Cardiac atrium fibroblast (primary cell): ENCODE measurements around a stretch of chr10.

- RAMPAGE, long total RNA = no peak
Measured at GRCh38 chr10:92483381-92483714, 90.5 kb downstream of the IDE start.

DNA sequence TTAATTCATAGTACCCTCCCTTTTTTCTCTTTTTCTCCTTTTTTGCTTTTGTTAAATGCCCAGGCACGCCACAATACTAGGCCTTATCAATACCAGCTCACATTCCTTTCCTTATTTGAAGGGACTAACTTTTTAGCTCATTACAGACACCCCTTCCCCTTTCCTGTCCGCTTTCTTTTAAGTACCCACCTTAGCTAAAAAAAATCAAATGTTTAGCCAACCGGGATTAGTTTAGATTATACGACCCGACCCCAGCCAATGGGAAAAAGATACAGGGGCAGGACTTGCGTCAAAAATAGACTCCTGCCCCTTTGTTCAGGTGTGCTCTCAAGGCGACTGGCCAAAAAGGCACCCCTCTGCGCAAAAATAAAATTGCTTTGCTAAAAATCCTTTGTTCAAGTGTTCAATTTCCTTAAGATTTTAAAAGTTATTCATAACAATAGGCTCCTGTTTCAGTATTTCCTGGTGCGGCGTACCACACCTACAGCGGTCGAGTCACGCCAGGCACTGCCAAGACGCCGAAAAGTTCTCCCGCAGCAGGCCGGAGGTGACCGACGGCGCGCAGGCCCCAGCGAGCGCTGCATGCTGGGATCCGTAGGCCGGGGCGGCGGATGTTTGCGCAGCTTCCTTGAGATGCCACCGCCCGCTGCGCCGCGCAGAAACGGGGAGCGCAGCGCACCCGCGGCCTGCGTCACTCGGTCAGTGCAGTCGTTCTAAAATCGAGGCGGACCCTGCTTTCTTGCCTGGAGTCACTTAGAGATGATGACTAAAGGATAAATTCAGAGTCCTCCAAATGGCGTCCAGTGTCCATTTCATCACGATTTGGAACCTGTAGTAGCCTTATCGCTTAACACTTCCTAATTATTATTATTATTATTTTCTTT is 1.6 kb upstream of the KIF11 start:
- RAMPAGE, long total RNA = no peak

DNA sequence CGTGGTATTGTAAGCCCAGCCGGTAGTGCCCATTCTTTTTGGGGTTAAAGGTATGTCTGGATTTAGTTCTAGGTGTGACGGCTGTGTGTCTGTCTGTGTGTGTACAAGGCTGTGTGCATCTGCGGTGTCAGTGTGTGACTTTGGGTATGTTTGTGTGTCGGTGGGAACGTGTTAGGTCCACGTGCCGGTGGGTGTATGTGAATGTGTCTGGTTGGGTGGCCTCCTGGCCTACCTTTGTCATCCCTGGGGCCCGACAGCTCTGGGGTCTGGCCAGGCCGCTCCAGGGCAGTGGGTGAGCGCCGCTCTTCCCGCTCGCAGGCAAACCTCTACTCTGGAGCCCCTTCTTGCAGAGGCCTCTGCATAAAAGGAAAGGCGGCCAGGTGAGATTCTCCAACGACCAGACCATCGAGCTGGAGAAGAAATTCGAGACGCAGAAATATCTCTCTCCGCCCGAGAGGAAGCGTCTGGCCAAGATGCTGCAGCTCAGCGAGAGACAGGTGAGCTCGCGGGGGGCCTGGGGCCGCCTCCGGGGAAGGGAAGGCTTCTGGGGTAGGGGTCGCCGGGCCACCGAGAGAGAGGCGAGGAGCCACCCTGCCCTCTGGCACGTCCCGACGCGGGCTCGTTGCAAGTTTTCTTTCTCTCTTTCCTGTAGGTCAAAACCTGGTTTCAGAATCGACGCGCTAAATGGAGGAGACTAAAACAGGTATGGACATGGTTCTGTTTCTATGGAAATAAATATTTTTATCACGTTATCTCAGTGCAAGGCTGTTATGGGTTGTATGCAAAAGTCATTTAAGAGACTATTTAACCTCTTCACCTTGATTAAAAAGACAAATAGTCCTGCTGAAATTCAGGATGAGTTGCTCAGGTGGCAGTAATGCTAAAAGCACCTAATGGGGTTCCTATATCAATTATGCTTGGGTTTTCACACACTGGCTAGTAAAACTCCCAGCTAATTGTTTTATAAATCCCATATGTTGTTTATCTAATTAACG is 2.6 kb downstream of the HHEX start:
- RAMPAGE, long total RNA = no peak

DNA sequence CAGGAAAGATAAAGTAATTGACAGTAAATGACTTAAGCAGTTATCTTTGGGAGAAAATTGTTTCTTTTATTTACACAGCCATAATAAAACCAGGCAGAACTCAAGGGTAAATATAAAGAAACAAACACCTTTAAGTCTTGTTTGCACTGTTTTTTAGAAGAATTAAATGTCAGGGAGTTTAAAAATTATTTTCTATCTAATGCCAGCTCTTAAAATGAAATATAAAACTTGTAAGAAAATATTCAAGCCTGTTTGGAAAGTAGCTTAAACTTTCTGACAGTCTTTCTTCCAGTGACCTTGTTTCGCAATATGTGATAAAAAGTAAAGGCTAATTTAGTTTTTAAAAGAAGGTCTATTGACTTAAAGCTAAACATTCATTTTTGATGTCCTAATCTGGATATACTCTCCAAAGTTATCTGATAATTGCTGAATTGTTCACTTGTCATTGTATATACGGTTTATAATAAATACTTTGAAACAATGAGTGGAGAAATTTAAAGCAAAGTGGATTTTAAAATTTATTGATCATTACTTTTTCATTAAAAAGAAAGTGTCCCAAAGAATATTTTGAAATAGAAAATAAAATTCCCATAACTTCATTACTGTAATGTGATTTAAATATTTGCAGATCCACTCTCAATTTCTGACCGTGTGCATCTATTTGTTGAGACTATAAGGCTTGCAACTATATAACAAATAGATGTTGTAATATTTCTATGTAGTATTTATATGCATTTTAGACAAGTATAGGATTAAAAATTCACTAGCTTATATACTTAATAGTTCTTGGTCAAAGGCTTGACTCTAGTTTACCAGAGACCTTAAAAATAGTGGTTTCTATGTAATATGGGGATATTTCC is 3.5 kb downstream of the HHEX start:
- RAMPAGE, long total RNA = no peak

DNA sequence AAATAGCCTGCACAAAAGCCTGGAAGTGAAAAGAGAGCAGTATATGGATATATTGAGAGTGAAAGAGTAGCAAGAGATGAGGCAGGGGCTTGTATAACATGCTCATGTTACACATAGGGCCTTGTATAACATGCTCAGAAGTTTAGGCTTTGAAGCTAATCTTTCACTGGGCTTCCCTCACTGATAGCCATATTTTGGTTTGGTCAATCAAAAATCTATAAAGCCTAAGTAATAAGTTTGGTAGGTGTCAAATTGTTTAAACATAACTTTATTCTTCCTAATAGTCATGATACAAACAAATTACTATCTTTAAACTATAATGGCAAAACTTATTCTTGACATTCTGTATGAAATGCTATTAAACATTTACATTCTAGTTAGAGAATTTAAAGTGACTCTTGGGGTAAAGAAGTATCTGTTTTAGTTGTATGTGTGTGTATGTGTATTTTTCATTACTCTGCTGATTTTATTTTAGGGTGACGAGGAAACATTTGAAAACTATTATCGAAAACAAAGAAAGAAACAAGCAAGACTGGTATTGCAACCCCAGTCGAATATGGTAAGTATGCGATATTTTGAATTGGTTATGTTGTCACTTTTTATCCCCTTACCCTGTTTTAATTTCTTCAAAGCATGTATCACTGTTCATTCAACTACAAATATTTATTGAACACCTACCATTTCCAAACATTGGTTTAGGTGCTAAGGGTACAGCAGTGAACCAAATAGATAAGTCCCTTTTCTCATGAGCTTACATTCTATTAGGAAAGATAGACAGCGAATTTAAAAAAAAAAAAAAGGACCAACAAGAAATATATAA is 79.8 kb downstream of the EXOC6 start:
- RAMPAGE, long total RNA = no peak

GRCh38 chr10:93258451-93258715 is 184.7 kb downstream of the CYP26A1 start:
- RAMPAGE, long total RNA = no peak

DNA sequence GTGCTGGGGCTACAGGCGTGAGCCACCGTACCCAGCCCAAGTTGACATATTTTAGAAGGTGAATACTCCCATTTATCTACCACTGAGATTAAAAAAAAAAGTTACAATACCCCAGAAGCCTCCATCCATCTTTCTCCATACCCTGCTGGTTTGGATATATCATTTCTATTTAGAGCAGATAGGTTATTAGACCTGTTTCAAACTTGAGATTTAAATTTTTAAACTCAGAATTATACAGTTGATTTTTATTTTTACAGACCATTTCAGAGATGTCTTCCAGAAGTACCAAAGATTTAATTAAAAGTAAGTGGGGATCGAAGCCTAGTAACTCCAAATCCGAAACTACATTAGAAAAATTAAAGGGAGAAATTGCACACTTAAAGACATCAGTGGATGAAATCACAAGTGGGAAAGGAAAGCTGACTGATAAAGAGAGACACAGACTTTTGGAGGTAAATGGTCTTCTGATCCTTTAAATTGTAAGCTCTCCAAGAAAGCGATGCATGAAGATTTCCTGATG is 3.4 kb downstream of the CEP55 start:
- RAMPAGE, long total RNA = no peak

GRCh38 chr10:93567867-93568342 is 1.4 kb downstream of the FFAR4 start:
- RAMPAGE, long total RNA = no peak

GRCh38 chr10:93573103-93573392 is 6.6 kb downstream of the FFAR4 start:
- RAMPAGE, long total RNA = no peak

GRCh38 chr10:93699864-93700408 is 2.5 kb downstream of the FRA10AC1 start:
- RAMPAGE, long total RNA = no peak

DNA sequence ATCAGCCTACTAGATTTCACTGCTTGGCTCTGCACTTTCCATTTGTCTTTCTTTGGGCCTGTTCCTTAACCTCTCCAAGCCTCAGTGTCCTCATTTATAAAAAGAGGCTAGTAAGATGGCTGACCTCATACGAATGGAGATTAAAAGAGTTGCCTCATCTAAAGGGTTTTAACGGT is 679 bp downstream of the FRA10AC1 start:
- RAMPAGE, long total RNA = no peak

- RAMPAGE, long total RNA = no peak
Measured at GRCh38 chr10:93896608-93897133, 2.9 kb downstream of the SLC35G1 start.

GRCh38 chr10:94680294-94680950 is 3.1 kb upstream of the CYP2C18 start:
- RAMPAGE, long total RNA = no peak

DNA sequence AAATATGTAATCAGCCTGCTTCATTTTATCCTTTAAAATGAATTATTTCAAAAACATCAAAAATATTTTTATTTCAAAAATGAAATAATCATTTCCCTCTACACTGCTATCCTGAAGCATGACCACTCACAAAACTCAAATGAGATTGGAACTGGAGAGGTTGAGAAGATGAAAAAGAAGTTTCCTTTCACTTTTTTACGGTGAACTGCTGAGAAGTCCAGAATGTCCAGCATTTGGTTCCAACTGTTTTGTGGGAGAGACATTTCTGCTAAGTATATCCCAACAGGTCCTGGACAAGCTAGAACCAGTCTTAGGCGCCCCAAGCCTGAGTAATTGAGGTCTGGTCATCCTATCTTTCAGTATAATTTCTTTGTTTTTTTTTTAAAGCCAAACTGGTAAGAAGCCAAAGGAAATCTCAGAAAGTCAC is 15.3 kb downstream of the PDLIM1 start:
- RAMPAGE, long total RNA = no peak

GRCh38 chr10:95286606-95287230 is 4.1 kb downstream of the PDLIM1 start:
- RAMPAGE, long total RNA = no peak

- RAMPAGE, long total RNA = no peak
Measured at GRCh38 chr10:95289465-95290055, 1.2 kb downstream of the PDLIM1 start.

- RAMPAGE, long total RNA = no peak
Measured at GRCh38 chr10:95391766-95392398, 101.1 kb upstream of the PDLIM1 start.

- RAMPAGE, long total RNA = no peak
Measured at GRCh38 chr10:95392845-95393331, 102.1 kb upstream of the PDLIM1 start.

DNA sequence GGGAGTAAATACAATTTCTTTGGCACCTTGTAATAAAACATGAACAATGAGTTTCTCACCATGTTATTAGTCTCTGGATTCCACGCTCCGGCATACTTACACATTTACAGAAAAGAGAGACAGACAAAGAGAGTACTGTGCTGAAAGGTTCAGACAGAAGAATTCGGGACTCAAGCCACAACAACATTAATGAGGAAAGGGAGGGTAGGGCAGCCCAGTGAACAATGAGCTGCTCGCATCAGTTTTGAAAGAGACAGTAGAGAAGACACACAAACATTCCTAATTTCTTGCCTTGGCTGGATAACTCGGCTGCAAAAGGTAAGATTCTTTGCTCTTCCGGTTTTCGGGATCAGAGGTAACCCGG is 124.4 kb upstream of the PDLIM1 start:
- RAMPAGE, long total RNA = no peak

DNA sequence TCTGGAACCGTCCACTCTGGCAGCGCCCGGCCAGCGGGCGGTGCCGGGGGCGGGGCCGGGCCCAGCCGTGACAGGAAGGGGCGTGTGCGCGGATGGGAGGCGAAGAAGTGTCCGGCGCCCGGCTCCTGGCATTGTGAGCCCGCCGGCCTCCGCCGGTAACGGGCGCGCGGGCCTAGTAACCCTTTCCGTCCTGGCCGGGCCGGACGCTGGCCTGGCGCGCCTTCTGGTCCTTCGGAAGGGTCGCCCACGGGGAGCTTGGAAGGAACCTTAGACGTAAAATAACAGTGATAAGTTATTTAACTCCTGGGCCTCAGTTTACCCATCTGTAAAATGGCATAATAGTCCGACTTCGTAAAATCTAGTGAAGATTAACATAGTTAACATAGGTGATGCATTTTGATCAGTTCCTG is 312 bp upstream of the SORBS1 start:
- RAMPAGE, long total RNA = no peak